Mammary epithelial cell (primary cell): ENCODE results near the genes EDC4, DPEP3 and PLA2G15.

DNA sequence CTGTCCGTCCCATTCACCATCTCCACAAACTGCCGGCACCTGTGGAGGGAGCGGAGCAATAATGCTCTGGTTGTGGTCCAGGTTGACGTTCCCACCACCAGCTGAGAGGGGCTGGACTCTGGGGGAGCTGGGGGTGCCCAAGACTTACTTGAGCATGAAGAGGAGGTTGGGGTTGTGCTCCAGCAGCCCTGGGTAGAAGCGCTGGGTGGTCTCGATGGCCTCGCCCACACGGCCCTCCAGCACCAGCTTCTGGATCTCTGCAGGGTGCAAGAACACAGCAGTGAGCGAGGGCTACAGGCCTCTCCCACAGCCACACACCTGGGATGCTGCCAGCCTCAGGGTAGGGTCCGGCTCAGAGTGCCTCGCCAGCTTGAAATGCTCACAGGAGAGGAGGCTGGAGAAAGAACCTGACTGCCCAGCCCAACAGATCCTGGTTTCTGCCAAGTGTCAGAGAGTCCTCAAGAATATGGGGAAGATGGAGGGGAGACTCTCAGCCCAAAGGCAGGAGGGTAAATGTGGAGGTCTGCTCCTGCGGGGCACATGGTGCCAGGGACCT, 10.8 kb upstream of the GFOD2 start:
- CAGE, long polyA plus RNA: no peak
- RRBS: no CpG with 5 or more reads among the region's 12 CpGs

DNA sequence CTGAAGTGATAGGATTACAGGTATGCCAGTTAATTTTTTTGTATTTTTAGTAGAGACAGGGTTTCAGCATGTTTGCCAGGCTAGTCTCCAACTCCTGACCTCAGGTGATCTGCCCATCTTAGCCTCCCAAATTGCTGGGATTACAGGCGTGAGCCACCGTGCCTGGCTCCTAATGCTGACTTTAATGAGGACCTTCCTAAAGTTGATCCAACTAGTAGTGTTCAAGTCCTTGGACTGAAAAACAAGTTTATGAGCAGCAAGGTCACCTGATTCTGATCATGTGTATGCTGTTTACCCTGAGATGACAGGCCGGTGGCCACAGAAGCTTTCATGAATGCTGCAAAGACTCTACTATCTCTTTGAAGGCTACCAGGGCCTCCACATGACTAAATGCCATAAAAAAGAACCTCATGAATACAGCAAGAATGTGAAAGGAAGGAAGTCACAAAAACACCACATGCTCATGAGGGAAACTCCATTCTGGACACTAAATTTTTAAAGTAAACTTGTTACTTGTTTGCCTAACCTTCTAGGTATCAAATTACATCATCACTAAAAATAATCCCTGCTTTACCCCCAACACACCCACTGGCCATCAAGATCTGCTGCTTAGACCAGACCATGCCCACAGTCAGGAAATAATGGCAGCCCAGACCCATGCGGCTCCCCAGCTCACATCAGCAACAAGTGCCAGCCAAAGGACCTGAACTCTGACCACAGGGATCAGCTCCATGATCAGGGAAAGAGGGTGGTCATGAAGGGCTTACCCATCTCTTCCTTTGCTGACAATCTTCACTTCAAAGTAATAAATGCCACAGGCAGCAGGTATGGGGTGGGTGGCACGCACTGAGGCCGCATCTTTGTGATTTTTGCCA, 1.5 kb downstream of the RANBP10 start:
- CAGE, long polyA plus RNA: no peak
- RRBS: no CpG with 5 or more reads among the region's 6 CpGs

DNA sequence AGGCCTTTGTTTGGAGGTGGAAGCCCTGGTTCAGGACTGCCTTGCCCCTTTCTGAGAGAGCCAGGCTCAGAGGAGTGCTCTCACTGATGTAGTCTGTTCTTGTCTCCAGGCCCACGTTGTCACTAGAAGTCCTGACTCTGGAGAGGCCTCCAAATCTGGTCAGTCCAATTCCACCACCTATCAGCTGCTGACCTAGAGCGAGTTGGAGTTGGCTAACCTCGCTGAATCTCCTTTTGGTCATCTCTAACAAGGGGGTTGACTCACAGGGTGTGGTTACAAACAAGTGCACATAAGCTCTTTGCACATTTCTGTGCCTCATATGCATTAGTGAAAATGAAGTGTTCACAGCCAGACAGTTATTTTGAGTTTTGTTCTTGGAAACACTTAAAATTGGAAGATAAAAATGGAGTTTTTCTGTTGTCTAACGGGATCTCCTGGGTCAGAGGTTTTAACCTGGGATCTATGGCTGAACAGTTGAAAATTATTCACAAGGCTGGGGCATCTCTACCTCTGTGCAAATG, 11.8 kb upstream of the EDC4 start:
- CAGE, long polyA plus RNA: no peak
- RRBS: no CpG with 5 or more reads among the region's 4 CpGs

- CAGE, long polyA plus RNA: no peak
- RRBS: 2% methylated on average over 7 of the region's 76 CpGs
Measured at GRCh38 chr16:67872416-67873484, at the start of gene EDC4. TSS of gene EDC4 (plus strand) at chr16:67873052.

DNA sequence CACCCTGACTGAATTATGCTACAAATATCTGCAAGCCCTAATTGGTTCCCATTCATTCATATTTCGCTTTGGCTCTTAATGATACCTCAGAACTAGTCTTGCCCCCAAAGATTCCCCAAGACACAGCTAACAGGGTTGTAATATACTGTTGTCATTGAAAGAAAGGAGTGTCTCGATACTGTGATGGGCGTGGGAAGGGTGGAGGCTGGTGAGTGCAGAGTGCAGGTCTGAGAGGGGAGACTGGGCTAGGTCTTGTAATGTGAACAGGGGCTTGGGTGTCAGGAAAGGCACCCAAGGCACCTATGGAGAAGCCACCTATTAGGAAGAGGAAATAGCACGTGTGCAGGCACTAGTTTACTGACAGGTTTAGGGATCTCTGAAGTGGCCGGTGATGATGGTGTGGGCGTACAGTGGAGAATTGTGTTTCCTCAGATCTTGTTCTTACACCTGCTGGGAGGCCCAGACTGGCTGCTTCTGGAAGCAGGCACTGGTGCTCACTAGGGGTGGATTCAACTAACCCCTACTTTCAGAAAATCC, 1.1 kb downstream of the EDC4 start:
- CAGE, long polyA plus RNA: no peak
- RRBS: no CpG with 5 or more reads among the region's 6 CpGs

DNA sequence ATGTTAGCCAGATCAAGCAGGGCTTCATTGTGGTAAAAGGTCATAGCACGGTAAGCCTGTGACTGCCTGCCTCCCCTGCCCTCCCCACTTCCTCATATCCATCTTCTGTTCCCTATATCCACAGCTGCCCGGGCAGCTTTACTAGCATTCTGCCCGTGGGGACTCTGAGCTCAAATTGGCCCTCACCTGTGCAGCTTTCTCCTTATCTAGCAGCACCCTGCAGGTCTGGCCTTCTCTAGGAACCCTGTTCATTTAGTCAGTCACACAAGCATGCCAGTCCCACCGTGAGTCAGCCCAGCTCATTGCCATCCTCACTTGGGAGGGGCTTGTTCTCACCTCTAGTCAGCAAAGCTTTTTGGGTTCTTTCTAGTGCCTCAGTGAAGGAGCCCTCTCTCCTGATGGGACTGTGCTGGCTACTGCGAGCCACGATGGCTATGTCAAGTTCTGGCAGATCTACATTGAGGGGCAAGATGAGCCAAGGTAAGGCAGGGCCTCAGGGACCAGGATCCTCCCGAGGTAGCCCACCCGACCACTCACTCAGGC, 5.0 kb downstream of the EDC4 start:
- CAGE, long polyA plus RNA: no peak
- RRBS: no CpG with 5 or more reads among the region's 8 CpGs

GRCh38 chr16:67892717-67893139, 326 bp upstream of the PSKH1 start:
- CAGE, long polyA plus RNA: no peak
- RRBS: no CpG with 5 or more reads among the region's 12 CpGs

- CAGE, long polyA plus RNA: no peak
- RRBS: no CpG with 5 or more reads among the region's 33 CpGs
Measured at GRCh38 chr16:67945755-67946494, 2.0 kb upstream of the LCAT start.

- CAGE, long polyA plus RNA: no peak
- RRBS: 77% methylated on average over 21 of the region's 56 CpGs
Measured at GRCh38 chr16:67980176-67980888, at the start of gene DPEP3. TSS of gene DPEP3 (minus strand) at chr16:67980499.

- CAGE, long polyA plus RNA: no peak
- RRBS: no CpG with 5 or more reads among the region's 13 CpGs
Measured at GRCh38 chr16:67987227-67988138, 7.2 kb upstream of the DPEP3 start.

GRCh38 chr16:68023792-68024084, 654 bp downstream of the DUS2 start:
- CAGE, long polyA plus RNA: no peak
- RRBS: no CpG with 5 or more reads among the region's 8 CpGs

DNA sequence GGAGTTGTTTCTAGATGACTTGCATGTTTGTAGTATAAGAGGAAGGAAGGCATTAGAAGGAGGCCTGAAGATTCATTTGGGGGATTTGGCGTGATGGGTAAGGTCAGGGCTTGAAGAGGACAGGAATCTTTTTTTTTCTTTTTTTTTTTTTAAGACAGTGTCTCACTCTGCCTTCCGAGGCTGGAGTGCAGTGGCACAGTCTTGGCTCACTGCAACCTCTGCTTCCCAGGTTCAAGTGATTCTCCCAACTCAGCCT, 16.8 kb downstream of the DUS2 start:
- CAGE, long polyA plus RNA: no peak
- RRBS: no CpG with 5 or more reads among the region's 2 CpGs

GRCh38 chr16:68069232-68069991, 15.8 kb upstream of the NFATC3 start:
- CAGE, long polyA plus RNA: no peak
- RRBS: no CpG with 5 or more reads among the region's 8 CpGs

GRCh38 chr16:68190779-68191252, 45.1 kb downstream of the ESRP2 start:
- CAGE, long polyA plus RNA: no peak

- CAGE, long polyA plus RNA: no peak
- RRBS: no CpG with 5 or more reads among the region's 2 CpGs
Measured at GRCh38 chr16:68194317-68194723, 41.6 kb downstream of the ESRP2 start.

DNA sequence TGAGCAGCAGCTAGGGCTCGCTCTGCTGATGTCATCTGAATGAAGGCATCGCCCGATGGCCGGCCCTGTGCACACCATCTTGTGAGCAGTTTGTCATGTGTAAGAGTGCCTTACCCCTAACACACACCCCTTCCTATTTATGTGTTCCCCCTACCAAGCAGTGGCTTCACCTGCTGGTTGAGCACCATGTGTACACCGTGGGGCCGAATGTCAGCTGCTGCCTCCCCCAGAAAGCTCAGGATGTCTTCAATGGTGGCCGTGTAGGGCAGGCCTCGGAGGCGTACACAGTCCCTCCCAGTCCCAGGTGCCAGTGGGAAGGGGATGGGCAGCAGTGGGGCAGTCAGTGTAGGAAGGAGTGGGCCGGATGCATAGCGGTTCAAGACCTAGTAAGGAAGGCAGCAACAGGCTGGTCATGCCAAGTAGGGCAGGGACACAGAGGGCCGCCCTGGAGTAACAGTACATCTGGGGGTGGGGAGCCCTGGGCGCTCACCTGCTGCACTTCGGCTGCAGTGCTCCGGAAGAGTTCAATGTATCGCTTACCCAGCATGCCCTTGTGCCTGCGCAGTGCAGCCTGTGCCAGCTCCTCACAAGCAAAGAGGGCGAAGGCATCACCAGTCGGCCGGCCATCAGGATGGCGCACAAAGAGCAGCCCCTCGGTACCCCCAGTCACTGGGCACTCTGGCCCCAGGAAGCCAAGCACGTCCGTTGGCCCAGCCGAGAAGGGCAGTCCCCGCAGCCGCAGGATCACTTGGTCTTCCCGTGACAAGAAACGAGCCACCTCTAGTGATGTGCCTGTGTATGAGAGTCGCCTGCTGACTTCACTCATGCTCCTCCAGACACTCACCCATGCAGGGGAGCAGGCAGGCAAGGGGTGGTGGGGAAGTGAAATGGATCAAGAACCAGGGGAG, 4.4 kb downstream of the ESRP2 start:
- CAGE, long polyA plus RNA: no peak
- RRBS: no CpG with 5 or more reads among the region's 30 CpGs

GRCh38 chr16:68245025-68245640, at the start of gene PLA2G15:
TSS of gene PLA2G15 (plus strand) at chr16:68245373.
- CAGE, long polyA plus RNA: no peak
- RRBS: under 1% methylated on average over 19 of the region's 61 CpGs

DNA sequence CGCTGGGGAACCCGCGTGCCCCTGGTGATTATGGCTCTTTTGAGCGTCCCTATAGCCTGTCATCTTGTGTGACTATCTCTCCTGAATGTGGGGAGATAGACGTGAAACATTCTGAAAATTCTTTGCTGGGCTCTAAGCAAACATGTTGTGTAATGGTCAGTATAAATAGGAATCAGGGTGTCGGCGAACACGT, 783 bp downstream of the SLC7A6 start:
- CAGE, long polyA plus RNA: no peak
- RRBS: no CpG with 5 or more reads among the region's 8 CpGs

- CAGE, long polyA plus RNA: no peak
- RRBS: no CpG with 5 or more reads among the region's 8 CpGs
Measured at GRCh38 chr16:68275555-68276632, 11.6 kb downstream of the SLC7A6 start.

- CAGE, long polyA plus RNA: no peak
- RRBS: no CpG with 5 or more reads among the region's 7 CpGs
Measured at GRCh38 chr16:68646499-68646916, 1.4 kb downstream of the CDH3 start.